ENCODE data around the genes ADAT3 and TMPRSS9.

DNA sequence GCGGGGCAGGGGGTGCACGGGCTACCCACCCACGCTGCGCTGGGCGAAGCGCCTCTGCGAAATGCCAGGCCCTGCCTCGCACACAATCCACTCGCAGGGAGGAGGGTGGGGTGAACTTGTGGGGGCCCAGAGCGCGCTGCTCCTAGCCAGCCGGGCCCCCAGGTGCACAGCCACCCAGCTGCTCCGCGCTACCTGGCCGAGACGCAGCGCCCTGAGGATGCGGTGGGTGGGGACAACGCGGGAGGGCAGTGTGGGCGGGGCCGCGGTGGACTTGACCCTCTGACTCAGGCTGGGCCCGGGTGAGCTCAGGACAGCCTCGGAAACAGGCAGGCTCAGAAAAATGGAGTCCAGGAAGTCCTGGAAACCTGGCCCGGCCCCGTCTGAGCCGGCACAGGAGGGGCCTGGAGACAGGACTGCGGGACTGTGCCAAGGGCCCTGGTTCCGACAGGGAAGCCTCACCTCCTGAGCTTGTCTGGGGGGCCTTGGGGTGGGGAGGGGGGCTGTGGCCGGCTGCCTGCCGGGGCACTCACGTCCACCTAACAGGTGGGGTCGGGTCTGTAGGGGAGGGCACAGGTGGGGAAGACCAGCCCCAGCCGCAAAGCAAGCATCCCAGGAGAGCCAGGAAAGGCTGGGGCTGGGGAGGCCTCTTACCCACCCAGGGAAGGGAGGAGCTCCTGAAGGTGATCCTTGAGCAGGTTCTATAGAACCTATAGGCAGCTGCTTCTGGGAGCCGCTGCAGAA lies 6.0 kb downstream of the KLF16 start:
- RRBS: 2% methylated on average over 5 of the region's 36 CpGs

DNA sequence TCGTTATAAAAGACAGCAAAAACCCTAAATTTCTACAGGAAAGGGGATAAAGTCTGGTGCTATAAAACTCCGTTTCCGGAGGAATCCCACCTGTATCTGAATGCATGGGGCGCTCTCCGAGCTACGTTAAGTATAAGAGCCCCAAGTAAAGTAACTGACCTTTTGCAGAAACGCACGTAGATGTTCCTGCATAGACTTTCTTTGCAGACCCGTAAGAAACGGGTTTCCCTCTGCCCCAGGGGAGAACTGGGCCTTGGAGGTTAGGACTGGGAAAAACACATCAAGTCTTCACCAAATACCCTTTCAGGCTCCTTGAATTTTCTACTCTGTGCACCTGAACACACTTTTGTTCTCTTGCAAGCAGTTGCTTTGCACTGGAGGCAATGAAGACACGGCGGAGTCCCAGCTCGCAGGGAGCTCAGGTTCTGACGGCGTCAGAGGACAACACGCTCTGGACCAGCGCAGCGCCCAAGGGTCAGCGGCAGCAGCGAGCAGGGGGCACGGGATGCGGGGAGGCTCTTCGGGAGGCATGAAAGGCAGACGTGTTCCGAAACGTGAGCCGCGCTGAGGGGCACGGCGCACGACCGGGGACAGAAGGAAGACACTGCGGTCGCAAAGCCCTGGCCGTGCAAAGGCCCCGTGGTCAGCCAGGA lies 9.9 kb downstream of the ABHD17A start:
- RRBS: no CpG with 5 or more reads among the region's 36 CpGs

DNA sequence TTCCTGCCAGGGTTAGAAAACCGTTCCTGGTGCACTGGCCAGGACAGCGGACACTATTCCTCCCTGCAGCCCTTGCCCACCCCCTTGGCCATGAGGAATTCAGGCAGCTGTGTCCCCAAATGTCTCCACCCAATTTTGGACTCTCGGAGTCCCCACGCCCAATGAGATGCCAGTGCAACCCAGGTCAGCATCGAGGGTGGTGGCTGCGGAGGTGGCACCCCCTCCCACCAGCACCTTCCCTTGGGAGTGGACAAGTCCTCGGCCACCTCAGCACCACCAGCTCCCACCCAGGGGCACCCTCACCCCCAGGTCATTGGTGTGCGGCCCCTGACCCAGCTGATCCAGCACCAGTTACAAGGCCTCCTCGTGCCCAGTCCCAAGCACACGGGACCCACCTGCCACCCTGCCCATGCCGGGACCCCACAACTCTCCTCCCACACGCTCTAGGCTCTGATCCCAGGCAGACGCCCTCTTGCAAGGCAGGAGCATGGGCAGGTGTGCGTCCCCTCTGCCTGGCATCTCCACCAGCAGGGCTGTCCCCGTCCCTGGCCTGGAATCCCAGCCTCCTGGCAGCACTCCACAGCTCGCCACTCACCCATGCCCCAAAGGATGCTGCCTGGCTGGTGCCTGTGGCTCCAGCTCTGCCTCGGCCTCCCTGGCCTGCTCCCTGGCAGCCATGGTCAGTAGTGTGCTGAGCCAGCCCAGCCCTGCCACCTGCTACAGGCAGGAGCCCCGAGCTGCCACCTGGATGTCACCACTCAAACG lies 7.0 kb downstream of the ABHD17A start:
- RRBS: no CpG with 5 or more reads among the region's 19 CpGs

DNA sequence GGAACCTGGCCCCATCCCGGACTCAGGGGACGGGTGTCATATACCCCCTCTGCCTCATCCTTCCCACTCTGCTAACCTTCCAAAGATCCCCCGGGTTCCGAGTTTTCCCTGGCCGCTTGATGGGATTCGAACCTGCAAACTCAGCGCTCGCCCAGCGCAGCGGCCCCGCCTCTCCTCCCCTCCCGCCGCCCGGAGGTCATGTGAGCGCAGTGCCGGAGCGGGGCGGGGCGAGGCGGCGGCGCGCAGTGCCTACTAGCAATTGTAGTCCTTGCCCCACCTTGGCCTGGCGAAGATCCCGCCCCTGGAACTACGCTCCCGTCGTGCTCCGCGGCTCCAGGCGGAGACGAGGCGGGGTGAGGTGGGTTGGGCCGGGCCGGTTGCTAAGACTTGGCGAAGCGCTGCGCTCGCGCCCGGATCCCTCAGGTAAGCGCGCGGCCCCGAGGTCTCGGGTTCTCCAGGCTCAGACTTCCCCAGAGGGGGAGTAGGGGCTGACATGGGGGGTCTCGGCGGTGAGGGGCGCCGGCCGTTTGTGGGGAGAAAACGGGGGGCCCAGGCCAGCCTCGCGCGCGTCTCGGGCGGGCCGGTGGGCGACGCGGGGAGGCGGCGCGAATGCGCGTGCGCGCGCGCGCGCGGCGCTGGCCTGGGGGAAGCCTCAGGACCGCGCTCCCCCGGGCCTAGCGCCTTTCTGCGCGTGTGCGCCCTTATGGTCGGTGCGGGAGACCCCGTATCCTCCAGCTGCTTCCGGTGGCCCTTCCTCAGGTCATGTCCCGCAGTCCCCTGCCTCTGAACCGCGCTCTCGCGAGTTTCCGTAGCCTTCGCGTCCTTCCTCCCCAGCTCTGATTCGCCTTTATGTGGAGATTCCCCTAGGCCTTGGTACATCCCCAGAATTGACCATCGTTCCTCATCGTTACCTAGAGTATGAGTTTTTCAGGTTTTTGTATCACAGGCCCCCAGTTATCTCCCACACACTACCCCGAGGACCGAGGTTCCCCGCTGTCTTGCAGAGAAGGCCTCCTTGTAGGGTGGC lies at the start of gene ADAT3:
ADAT3 (plus strand) TSS at position 383 of the 1,027 bp plus-strand sequence.
- RRBS: 1% methylated on average over 53 of the region's 100 CpGs

DNA sequence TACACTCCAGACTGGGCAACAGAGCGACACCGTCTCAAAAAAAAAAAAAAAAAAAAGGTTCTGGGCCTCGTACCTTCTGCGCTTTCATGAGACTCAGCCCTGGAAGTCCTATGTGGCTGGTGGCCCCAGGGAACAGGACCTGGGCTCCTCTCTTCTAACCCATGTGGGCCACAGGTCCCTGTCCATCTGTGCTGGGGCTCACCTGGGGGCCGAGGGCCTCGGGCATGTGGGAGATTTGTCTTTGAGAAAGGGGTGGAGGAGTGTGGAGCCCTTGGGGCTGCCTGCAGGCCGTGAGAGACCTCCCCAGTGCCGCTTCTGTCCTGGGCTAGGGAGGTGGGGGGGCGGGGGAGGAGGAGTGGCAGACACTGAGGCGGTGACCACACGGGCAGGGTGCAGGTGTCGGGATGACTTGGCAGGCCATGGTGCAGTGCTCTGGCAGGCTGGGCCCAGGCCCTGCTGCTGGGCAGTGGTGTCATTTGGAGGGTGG lies 36.8 kb downstream of the CSNK1G2 start:
- RRBS: no CpG with 5 or more reads among the region's 12 CpGs

DNA sequence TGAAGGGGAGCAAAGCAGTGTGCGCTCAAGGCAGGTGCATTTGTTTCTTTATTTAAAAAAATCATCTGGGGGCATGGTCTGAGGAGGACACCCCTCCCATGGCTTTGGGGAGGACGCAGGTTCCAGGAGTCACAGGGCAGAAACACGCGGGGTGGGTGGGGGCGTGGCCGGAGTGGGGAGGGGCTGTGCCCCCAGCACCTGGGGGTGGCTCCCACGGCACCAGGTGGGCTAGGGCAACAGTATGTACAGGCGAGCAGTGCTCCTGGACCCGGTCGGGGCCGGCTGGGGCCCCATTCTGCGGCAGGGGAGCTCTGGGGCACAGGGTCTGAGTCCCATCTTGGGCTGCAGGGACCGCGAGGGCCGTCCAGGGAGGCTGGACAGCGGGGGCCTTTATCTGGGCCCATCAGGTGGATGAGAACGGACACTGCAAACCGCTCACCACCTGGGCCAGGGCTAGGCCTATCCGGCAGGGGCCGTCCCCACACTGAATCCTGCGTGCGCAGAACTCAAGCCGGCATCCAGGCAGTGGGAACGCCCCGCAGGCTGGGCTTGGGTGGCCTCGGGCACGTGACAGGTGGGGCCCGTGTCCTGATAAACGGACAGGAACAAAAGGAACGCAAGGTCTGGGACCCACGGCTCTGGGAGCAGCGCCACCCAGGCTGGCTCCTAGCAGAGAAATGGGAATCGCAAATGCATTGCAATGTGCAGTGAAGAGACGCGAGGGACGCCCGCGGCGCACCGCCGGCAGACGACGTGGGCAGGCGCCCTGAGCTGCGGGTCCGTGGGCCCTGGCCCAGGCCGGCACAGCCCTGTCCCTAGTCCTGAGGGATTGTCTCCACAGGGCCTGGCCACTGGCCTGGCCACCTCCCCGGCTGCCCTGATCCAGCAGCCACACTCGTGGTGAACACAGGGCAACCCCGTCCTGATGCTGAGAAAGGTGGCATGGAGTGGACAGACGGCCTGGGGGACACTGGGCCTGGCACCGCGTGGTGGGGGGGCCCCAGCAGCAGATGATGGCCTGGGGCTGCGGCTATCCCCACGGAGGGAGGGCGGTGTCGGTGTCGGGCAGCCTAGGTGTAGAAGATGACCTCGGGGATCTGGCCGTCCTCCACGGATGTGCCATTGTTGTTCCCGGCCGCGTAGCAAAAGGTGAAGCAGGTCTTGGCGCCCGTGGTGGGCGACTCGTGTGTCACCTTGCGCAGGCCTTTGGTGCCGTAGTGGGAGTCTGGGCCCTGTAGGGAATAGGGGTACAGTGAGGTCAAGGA lies 29.7 kb downstream of the BTBD2 start:
- RRBS: 78% methylated on average over 15 of the region's 70 CpGs

DNA sequence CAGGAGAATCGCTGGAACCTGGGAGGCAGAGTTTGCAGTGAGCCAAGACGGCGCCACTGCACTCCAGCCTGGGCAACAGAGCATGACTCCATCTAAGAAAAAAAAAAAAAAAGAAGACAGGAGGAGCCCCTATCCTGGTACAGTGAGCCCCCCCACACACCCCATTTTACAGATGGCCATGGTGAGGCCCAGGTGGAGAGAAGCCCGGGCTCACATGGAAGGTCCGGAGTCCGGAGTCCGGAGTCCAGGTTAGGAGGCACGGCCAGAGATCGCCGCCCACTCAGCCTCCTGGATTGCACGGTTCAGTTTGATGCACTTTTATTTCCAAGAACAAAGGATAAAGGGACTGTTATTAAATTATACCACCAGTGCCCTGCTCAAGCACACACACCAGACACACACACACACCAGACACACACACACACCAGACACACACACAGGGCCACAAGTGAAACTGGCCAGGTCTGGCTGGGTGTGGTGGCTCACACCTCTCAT lies 11.3 kb upstream of the BTBD2 start:
- RRBS: no CpG with 5 or more reads among the region's 11 CpGs

DNA sequence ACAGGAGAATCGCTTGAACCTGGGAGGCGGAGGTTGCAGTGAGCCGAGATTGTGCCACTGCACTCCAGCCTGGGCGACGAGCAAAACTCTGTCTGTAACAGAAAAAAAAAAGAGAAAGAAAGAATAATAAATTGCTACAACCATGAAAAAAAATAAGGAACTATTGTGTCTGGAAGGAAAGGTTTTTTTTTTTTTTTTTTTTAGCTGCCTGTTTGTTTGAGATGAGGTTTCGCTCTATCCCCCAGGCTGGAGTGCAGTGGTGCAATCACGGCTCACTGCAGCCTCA lies 4.3 kb downstream of the MOB3A start:
- RRBS: no CpG with 5 or more reads among the region's 7 CpGs

GRCh38 chr19:2100865-2102016 lies 4.5 kb downstream of the IZUMO4 start:
- RRBS: no CpG with 5 or more reads among the region's 38 CpGs

GRCh38 chr19:2116419-2117107 lies 19.8 kb downstream of the IZUMO4 start:
- RRBS: 78% methylated on average over 6 of the region's 36 CpGs

GRCh38 chr19:2118306-2119039 lies 21.8 kb downstream of the IZUMO4 start:
- RRBS: 81% methylated on average over 4 of the region's 28 CpGs

- RRBS: 93% methylated on average over 4 of the region's 24 CpGs
These were observed 25.0 kb downstream of the IZUMO4 start for GRCh38 chr19:2121596-2122214.

- RRBS: 2% methylated on average over 30 of the region's 53 CpGs
These were observed 711 bp downstream of the DOT1L start for GRCh38 chr19:2164326-2164961.

DNA sequence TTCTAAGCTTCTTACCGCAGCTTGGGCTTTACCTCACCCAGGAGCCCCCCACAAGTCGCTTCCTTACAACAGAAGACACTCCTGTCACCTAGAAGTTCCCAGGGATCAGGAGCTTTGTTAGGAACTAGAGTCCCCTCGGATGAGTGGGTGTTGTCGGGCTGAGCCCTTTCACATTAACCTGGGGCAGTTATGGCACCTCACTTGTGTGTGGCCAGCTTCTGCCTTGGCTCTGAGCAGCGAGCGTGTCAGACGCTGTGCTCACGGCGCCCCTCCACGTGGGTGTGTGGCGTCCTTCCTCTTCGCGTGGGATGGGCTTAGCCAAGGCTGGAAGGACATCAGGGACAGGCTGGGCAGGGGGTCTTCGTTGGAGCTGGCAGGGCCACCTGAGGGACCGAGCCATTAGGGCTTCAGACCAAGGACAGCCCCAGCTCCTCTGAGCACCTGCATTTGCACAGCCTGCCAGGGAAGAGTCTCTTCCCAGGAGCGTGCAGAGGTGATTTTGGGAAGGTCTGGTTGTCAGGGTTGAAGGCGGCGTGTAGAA lies 23.4 kb downstream of the DOT1L start:
- RRBS: no CpG with 5 or more reads among the region's 18 CpGs

DNA sequence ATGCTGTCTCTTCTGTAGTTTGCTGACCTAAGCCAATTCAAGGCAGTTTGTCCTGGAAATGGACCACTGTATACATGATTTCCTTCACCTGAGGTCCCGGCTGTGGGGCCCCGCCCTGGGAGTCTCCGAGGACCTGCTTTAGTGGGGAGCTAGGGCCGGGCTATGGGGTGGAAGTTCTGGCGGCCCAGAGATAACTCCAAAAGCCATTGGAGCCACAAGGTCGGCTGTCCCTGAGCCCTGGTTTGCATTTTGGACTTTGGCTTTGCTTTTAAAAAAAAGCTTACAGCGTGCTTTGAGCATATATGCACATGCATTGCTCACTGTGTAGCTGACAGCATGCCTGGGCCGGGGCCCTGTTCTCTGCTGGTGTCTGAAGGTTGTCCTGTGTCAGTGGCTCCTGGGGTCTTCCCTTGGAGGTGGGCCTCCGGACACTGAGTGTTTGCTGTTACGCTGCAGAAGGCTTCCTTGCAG lies 23.4 kb downstream of the PLEKHJ1 start:
- RRBS: 56% methylated on average over 7 of the region's 10 CpGs

DNA sequence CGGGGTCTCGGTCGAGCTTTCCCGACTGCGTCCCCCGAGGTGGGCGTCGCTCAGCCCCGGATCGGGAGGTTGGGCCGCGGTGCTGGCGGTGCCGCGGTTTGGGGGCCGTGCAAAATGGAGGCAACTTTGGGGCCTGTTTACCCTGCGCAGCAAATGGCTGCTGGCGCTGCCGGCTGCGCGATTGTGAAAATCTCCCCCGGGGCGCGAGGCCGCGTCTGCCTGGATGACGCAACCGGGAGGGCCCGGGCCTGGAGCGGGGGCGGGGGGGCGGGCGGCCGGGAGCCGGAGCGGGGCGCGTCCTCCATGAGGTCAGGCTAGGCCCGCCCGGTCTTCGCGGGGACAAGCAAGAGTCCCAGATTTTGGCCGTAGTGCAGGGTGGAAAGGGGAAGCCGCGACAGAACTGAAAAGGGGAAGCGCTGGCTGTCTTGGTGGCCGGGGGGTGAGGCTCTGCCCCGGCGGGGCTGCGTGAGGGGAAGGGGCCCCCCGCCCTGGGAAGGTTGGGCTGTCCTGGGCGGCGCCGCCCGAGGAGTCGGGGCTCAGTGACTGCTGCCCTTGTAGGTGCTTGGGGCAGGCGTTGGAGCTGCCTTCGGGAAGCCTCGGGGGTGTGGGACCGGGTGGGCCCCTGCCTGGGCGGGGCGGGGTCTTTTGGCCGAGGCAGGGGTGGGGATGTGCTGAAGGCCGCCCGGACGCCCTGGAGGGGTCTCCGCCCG lies 11.2 kb downstream of the PEAK3 start:
- RRBS: 2% methylated on average over 36 of the region's 68 CpGs

GRCh38 chr19:2302189-2302872 lies 5.6 kb downstream of the LINGO3 start:
- RRBS: 15% methylated on average over 10 of the region's 44 CpGs

DNA sequence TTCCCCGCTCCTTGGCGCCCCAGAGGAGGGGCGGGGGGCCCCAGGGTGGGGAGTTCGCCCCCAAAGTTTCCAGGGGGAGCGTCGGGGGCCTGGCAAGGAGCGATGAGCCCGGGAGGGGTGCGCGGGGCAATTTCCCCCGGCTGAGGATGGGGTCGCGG lies 252 bp downstream of the LINGO3 start:
- RRBS: 10% methylated on average over 6 of the region's 13 CpGs

DNA sequence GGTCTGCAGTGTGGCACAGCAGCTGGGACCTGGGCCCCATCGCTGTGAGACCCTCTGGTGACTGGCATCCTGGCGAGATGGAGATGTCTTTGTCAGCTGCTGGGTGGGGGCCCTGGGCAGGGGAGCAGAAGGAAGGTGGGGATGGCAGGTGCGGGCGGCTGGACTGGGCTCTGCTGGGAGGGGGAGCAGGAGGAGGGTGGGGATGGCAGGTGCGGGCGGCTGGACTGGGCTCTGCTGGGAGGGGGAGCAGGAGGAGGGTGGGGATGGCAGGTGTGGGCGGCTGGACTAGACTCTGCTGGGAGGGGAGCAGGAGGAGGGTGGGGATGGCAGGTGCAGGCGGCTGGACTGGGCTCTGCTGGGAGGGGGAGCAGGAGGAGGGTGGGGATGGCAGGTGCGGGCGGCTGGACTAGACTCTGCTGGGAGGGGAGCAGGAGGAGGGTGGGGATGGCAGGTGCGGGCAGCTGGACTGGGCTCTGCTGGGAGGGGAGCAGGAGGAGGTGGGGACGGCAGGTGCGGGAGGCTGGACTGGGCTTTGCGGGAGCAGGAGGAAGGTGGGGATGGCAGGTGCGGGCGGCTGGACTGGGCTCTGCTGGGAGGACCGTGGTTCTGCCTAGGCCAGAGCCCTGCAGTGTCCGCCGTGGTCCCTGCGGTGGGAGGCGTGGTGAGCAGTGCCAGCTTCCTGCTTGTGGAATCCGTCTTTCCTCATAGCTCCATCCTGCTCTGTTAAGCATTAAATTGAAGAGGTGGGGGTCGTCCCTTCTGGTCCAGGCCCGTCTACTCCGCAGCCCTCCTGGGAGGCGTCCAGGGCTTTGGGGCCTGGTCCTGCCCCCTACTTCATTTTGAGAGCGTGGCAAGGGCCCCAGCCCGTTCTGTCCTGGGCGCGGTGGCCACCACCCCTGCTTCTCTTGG lies 4.6 kb downstream of the SPPL2B start:
- RRBS: no CpG with 5 or more reads among the region's 30 CpGs

- RRBS: 5% methylated on average over 10 of the region's 27 CpGs
These were observed at the start of gene TMPRSS9 for GRCh38 chr19:2360074-2360414. TSS of gene TMPRSS9 (plus strand) at chr19:2360265.

Measured in zone of skin (tissue), 1 donor.